Vagina (tissue), 1 donor: ENCODE measurements around a stretch of chr13.

DNA sequence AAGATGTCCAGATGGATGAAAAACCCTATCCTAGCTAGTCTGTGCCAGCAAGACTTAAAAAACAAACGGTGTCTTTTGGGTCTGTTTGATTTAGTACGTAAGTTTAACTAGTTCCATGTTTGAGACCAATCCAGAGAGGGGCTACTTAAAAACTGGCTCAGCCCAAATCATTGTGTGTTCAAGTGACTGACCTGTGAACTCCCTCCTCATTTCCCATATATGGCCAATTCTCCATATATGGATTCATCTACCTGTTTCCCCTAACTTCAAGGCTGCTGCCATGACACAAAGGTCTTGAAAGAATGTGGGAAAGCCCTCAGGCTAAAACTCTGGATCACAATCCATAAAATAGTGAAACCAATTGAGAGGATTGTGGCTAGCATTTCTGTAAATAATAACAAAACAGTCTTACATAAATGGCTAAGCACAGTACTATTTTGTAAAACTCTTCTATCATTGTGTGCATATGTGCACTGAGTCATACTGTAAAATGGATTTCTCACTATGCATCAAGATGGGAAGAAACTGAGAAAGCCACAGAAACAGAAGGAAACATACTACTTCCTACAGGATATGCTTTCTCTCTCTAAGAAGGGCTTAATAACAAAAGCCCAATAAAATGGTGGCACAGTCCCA lies 80.5 kb downstream of the FOXO1 start:
- PRO-cap, result no peak
- RAMPAGE, long total RNA, result no peak

GRCh38 chr13:40644750-40645659 lies 21.4 kb downstream of the FOXO1 start:
- PRO-cap, result no peak
- RAMPAGE, long total RNA, result no peak

DNA sequence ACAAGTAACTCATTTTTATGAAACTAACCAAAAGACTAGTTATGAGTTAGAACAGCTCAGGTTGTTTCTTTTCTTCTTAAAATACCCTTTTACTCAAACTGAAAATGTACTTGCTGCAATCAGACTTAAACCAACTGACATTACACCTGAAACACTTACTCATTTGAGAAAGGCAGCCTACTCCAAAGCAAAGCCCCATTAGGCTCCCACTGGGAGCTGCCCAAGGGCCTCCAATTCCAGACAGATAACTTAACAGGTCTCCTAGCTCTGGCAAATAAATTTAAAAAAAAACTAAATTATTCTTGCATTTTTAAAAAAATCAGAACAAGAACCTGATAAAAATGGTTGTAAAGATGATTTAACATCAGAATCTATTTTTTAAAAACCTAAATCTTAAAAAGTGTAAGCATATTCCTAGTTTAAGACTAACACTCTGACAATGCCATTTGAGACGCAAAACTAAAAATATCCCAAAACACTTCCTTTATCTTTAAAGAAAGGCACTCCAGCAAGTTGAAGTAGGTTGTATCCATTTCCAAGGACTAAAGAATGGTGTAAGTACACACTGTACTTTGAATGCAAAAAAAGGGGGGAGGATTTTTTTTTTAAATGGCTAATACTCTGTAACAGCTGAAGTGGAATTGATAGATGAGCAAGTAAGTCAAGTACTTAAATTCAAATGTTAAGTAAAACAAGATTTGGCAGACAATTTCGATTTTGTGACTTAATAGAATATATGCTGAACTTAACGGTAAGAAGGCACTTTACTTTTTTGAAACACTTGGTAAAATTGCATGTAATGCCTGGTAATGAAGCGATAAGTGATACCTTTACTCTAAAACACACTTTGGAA lies 3.3 kb downstream of the FOXO1 start:
- PRO-cap, result no peak
- RAMPAGE, long total RNA, result no peak

GRCh38 chr13:40929974-40930461 lies 89.1 kb downstream of the ELF1 start:
- PRO-cap, result no peak
- RAMPAGE, long total RNA, result no peak

DNA sequence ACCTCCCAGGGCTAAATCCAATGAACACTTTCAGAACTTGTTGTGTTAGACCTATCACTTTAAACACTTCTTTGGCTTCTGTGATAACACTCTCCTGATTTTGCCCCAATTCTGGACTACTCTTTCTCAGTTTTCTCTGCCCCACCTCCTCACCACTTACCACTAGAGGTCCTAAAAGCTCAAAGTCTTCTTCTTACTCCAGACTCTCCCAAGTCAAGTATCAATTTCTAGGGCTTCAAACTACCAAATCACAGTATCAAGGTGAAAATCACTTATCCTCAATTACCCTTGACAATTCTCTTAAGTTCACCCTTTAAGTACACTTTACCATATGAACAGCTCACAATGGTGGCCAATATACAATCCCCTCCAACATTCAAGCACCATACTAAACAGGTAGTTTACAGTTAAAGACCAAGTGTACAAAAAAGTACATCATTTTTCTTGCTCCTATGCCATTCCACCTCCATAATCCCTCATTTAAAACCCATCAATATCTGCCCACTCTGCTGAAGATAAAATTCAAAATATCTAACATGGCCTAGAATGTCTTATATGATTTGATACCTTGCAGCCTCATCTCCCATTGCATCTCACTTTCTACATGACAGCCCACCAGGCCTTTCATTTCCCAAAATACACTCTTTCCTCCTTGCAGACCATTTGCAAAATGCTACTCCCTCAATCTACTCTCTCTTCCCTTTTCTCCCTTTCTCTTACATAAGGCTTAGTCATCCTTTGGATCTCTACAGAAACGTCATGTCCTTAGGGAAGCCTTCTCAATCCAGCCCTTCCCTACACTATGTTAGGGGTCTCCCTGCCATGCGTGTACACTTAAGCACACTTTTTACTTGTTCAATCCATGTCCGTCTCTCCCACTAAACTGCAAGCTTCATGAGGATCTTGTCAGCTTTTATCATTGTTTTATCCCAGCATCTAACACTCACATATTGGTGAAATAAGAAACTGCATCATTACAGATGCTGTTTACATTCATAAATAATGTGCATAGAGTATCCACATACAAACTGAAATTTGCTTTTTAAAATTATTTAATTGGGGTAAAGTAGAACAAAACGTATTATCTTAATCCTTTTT lies 12.0 kb upstream of the WBP4 start:
- PRO-cap, result no peak
- RAMPAGE, long total RNA, result start-site peak on the minus strand centred at position 286 of the sequence, 172 bp wide, 12 reads; start-site peak on the minus strand centred at position 958 of the sequence, 135 bp wide, 12 reads

DNA sequence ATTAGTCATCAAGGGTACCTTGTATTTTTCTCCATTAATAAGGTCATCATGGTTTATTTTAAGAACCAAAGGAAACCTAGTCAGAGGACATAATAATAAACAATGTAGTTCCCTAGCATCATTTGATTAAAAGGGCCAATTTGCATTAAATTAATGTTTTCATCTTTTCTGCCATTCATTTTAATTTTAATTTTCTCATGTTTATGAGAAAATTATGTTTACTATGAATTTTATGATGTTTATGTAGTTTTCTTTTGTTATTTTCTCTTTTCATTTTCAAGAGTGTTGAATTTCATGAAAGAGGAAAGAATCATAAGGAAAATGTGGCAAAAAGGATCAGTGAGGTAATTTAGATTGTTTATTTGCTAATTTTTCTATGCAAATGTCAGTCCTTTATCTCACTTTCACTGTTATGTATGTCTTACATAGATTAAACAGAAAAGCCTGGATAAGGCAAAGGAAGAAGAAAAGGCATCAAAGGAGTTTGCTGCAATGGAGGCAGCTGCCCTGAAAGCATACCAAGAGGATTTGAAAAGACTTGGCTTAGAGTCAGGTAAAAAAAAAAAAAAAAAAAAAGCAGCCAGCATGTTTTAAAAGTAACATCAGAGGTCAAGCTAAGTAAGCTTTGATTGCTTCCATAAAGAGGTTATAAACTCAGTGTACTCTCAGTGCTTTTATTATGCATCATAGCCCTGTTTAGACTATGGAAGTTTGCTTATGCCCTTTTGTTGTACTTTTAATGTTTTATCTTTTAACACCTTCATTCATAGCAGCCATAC lies 3.6 kb downstream of the WBP4 start:
- PRO-cap, result no peak
- RAMPAGE, long total RNA, result no peak

DNA sequence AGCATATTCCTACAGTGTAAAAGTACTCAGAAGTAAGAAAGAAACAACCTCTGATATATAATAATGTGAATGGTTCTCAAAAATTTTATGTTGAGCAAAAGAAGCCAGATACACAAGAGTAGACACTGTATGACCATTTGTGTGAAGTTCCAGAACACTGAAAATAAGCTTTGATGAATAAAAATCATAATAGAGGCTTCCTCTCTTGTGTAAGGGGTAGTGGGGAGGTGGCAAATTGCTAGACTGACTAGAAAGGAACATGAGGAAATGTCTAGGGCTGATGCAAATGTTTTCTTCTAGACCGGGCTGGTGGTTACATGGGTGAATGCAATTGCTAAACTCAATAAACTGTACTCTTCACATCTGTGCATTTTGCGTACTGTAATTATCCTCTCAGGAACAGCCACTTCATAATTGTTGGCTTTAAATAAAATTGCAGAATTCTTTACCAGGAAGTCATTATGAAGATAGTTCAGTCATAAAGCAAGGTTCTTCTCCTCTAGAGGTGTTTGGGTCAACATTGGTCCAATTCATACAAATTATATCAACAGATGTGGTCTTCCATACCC lies 5.1 kb upstream of the KBTBD7 start:
- PRO-cap, result no peak
- RAMPAGE, long total RNA, result no peak

- PRO-cap, result bidirectional peak, plus-strand start at chr13:41465405, minus-strand start at chr13:41465259
- RAMPAGE, long total RNA, result no peak
Measured at GRCh38 chr13:41464990-41465527, 7.7 kb downstream of the RGCC start.

- PRO-cap, result no peak
- RAMPAGE, long total RNA, result no peak
Measured at GRCh38 chr13:41496340-41497220, 39.2 kb downstream of the RGCC start.

DNA sequence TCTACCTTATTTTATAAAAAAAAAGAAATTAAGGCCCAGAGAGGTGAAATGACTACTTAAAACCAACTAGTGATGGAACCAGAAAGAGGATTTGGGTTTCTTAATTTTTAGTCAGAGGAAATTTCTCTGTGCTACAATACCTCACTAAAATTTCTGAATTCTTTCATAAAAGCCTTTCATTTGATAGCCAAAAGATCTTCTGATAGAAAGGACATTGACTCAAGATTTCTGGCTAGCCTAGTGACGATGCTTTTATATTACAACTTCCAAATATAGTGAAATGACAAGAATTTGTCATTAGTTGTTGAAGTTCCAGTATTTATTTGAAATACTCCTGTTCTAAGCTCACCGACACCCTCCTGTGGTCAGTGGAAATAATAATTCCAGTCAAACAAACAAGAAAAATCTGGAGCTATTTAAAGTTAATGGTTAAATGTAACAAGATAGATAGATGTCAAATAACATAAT lies 195.3 kb downstream of the RGCC start:
- PRO-cap, result no peak
- RAMPAGE, long total RNA, result no peak

DNA sequence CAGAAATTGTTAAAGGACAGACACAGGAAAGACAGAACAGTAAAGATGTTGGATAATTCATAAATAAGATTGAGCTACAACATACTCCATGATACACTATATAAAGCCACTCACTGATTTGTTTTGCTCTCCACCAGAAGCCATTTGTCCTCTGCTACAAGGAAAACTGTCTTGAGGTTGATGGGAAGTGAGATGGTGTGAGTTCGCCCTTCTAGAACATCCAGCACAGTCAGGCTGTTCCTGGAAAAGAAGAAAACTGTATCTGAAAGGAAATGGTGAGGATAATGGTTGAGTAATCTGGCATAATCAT lies 233.8 kb downstream of the RGCC start:
- PRO-cap, result no peak
- RAMPAGE, long total RNA, result no peak

- PRO-cap, result no peak
- RAMPAGE, long total RNA, result no peak
Measured at GRCh38 chr13:41961762-41962160, 852 bp upstream of the VWA8 start.

DNA sequence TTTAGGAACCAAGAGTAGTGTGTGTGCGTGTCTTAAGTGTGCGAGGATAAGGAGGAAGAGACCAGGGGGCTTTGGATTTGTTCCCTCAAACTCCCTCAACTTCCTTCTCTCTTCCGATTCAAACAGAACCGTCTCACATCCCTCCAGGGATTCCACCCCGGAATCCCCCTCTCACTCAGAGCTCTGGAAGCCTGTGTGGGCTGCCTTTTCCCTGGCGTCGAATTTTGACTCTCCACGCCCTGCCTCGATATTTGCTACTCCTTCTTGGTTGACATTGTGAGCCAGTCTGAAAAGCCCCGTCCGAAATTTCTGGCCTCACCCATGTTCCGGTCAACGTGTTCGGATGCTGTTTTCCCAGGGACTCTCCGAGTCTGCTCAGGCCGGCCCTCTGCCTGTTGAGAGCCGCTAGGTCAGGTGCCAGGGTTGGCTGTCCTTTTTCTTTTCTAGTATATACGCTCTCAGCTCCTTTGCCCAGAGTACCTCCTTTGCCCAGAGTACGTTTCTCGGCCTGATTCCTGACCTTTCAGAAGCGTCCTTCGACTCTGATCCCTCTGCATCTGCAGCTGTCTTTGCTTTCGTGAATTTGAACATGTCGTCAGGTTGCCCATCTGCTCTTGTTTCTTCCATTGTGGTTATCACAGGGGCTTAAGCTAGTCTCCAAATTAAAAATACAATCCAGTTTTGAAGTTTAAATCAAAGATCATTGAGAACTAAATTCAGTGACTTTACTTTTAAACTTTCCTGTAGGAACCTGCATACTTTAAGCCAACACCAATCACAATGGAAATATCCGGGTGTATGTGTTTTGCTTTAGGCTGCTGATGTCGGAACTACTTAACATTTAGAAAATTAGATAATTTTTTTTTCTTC lies 6.7 kb upstream of the DGKH start:
- PRO-cap, result unidirectional peak, minus-strand start at position 373 of the sequence
- RAMPAGE, long total RNA, result no peak

GRCh38 chr13:42308221-42308699 lies 36.3 kb downstream of the AKAP11 start:
- PRO-cap, result no peak
- RAMPAGE, long total RNA, result start-site peak on the plus strand at chr13:42308512-42308521, 18 reads

- PRO-cap, result no peak
- RAMPAGE, long total RNA, result no peak
Measured at GRCh38 chr13:42325179-42325650, 53.3 kb downstream of the AKAP11 start.

DNA sequence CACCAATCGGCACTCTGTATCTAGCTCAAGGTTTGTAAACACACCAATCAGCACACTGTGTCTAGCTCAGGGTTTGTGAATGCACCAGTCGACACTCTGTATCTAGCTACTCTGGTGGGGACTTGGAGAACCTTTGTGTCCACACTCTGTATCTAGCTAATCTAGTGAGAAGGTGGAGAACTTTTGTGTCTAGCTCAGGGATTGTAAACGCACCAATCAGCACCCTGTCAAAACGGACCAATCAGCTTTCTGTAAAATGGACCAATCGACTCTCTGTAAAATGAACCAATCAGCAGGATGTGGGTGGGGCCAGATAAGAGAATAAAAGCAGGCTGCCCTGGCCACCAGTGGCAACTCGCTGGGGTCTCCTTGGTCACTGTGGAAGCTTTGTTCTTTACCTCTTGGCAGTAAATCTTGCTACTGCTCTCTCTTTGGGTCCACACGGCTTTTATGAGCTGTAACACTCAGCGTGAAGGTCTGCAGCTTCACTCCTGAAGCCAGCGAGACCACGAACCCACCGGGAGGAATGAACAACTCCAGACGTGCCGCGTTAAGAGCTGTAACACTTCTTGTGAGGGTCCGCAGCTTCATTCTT lies 13.6 kb upstream of the TNFSF11 start:
- PRO-cap, result no peak
- RAMPAGE, long total RNA, result no peak

- PRO-cap, result no peak
- RAMPAGE, long total RNA, result no peak
Measured at GRCh38 chr13:42575749-42576507, 2.0 kb downstream of the TNFSF11 start.

DNA sequence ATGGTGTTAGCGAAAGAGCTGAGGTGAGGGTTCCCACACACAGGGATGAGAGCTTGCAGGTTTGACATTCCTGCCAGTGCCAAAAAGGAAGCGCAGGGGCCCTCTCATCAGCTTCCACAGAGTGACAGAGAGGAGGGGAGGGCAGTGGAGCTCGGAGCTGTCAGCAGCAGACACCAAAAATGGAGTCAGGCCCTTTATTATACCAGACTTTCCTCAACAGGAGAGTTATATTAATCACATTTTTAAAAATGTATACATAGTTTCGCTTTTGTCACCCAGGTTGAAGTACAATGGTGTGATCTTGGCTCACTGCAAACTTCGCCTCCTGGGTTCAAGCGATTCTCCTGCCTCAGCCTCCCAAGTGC lies 65.3 kb upstream of the FAM216B start:
- PRO-cap, result no peak
- RAMPAGE, long total RNA, result no peak

DNA sequence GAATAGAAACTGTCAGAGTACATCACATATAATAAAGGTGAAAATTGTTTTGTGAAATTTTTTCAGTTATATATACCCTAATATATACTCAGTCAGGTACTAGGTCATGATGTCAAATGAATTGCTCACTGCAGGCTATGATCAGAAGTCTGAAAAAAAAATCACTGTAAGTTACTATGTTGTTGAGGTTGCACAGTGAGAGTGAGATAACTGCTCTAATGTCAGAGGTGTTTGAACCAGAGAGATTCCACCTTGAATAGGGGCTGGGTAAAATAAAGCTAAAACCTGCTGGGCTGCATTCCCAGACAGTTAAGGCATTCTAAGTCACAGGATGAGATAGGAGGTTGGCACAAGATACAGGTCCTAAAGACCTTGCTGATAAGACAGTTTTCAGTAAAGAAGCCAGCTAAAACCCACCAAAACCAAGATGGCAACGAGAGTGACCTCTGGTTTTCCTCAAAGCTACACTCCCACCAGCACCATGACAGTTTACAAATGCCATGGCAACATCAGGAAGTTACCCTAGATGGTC lies 10.2 kb downstream of the EPSTI1 start:
- PRO-cap, result no peak
- RAMPAGE, long total RNA, result no peak

GRCh38 chr13:43054583-43055822 lies 31.6 kb downstream of the DNAJC15 start:
- PRO-cap, result unidirectional peak, plus-strand start at chr13:43055412
- RAMPAGE, long total RNA, result no peak